Caco-2 (cell line): ENCODE measurements around a stretch of chr14.

DNA sequence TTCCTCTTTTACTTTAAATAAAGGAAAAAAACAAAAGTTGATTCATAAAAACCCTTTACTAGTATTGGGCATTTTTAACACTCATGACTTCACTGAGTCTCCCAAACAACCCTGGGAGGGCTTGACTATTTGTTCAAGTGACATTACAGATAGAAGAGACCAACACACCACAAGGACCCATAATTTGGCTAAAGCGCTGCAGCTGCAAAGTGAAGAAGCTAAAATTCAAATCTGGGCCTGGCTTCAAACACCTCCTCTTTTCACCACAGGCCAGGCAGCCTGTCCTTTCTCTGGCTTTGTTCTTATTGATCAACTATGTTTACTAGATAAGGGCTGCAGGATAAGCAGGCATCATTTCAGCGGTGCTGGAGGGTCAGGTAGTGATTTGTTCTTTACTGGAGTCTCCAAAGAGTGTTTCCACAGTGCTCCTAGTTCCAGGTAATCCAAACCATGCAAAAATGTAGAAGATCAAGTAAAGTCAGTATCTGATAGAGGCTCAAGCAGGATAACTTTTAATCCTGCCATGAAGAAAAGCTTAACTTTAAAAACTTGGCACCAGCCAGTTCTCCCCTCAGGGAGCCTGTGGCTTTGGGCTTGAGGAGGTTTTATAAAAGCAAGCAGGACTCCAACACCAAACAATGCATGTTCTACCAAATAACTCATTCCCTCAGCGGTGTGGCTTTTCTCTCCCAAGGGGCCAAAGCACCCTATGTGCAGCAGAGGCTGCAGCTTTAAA, 16.9 kb downstream of the CLMN start:
- PRO-cap: no peak
- RRBS: no CpG with 5 or more reads among the region's 3 CpGs

DNA sequence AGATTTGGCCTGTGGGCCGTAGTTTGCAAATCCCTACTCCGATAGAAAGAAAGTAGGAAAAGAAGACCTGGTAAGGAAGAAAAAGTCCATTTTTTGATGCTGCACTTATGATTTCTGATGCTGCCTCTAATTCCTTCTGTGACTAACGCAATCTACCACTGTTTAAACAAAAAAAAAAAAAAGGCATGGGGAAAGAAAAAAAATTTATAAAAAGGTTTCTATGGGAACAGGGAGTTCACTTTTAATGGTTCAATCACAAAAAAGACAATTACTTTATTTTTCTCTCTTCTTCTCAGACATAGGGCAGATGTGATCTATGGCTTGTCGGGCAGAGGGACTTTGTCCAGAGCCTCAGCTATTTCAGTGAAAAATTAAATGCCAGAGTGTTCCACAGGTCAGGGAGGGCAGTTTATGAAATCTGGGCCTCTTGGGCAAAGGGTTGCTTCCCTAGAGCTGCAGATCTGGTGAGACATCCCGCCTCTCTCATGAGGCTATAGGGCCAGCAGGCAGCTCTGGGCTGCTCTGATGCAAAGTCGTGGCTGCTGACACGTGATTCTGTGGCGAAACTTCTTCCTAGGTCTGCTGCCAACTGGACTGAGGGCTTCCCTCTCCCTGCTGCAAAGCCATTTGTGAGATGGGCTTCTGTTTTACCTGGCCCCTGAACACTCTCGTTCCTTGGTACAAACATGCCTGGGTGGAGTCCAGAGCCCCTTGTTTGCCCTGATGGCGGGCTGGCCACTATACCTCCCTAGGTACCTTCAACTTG, 6.1 kb downstream of the CLMN start:
- PRO-cap: no peak
- RRBS: no CpG with 5 or more reads among the region's 10 CpGs

DNA sequence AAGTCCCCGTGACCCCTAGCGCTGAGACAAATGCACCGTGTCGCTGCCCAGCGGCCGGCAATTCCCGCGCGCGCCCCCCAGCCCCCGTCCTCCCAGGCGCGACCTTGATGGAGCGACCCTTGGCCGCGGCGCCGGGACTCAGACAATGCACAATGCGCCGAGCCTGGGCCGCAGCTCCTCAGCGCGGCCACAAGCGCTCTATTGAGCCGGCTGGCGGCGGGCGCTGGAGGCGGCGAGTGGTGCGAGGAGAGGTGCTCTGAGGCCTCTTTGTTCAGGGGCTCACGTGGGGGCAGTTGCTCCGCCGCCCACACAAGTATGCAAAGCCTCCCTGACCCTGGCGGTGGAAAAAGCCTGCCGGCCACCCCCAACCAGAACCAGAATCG, 40.6 kb upstream of the CLMN start:
- PRO-cap: no peak
- RRBS: 93% methylated on average over 24 of the region's 37 CpGs

- PRO-cap: no peak
- RRBS: no CpG with 5 or more reads among the region's 15 CpGs
Measured at GRCh38 chr14:95462872-95463947, 53.2 kb downstream of the SYNE3 start.

GRCh38 chr14:95483078-95483580, 33.3 kb downstream of the SYNE3 start:
- PRO-cap: no peak
- RRBS: no CpG with 5 or more reads among the region's 10 CpGs

DNA sequence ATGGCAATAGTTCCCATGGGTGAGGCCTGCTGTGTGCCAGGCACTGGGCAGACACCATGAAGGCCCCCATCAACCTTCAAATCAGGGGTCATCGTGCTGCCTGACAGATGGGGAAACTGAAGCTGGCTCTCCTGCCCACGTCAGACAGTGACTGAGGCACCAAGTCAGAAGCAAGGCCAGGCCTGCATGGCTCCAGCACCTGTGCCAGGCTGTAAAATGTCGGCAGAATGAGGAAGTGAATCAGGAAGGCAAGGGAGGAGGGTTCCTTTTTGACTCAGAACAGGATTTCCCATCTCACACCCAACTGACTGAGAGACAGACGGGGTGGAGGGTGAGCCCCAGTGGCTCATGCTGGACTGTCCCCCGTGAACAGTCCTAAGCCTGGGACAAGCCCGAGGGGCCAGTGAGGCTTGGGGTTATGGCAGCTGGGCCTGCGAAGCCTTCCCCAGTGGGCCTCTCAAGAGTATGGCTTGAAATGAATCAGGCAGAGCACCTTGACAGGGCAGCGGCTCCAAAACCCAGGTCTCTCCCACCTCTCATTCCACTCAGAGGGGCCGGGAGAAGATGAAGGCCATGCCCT, 20.9 kb downstream of the SYNE3 start:
- PRO-cap: no peak
- RRBS: no CpG with 5 or more reads among the region's 9 CpGs

GRCh38 chr14:95515699-95516435, 583 bp downstream of the SYNE3 start:
- PRO-cap: bidirectional peak, plus-strand start at chr14:95516244, minus-strand start at chr14:95516146
- RRBS: 3% methylated on average over 8 of the region's 37 CpGs

GRCh38 chr14:95535771-95536604, 1.1 kb downstream of the GLRX5 start:
- PRO-cap: no peak
- RRBS: no CpG with 5 or more reads among the region's 14 CpGs

- PRO-cap: no peak
- RRBS: no CpG with 5 or more reads among the region's 5 CpGs
Measured at GRCh38 chr14:95536689-95537028, 1.8 kb downstream of the GLRX5 start.

DNA sequence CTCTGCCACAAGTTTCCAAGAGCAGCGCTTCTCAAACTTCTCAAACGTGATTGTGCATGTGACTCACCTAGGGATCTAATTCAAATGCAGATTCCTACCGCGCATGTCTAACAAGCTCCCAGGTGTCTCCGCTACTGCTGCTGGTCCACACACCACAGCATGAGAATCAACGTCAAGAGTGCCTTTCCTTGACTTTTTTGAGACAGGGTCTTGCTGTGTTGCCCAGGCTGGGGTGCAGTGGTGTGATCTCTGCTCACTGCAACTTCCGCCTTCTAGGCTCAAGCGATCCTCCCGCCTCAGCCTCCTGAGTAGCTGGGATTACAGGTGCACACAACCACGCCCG, 22.5 kb downstream of the GLRX5 start:
- PRO-cap: no peak
- RRBS: no CpG with 5 or more reads among the region's 11 CpGs

DNA sequence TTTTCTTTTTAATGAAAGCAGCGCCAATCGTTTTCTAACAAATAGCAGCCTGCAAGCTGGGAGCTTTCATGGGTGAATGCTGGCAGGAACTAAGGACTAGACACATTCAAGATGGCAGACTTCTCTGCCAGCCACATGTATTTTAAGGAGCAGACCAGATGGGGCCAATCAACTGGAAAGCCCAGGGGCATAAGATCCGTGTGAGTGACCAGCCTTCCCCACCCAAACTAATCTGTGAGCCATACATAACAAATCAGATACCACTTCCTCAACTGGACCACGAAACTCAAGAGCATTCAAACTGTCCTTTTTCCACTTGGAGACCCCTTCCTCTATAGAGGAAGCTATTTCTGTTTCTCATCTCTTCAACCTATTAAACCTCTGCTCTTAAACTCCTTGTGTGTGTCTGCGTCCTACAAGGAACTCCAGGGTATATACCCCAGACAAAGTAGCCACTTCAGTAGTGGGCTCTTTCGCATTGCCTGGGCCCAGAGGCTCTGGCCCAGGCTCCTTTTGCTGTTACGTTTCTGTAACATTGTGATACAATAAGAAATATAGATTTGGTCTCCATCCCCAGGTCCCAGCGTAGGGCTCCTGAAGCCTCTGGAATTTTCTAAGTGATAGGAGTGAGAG, 9.8 kb downstream of the TCL1B start:
- PRO-cap: no peak
- RRBS: no CpG with 5 or more reads among the region's 8 CpGs

- PRO-cap: no peak
- RRBS: no CpG with 5 or more reads among the region's 9 CpGs
Measured at GRCh38 chr14:96030068-96030714, 9.0 kb upstream of the C14orf132 start.

DNA sequence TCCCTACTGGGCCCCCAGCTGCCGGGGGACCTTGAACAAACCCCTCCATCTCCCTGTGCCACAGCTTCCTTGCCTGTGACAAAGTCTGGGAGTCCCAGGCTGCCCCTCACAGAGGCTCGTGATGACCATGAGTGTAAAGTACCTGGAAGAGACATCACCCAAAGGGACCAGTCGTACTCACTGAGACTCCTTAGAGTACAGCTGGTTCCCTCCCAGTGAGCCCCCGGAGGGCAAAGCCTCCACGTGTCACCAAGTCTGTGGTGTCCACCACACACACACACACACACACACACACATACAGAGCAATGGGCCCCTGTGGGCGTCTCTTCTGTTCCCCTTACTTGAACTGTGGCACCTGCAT, 870 bp upstream of the C14orf132 start:
- PRO-cap: no peak
- RRBS: no CpG with 5 or more reads among the region's 6 CpGs

DNA sequence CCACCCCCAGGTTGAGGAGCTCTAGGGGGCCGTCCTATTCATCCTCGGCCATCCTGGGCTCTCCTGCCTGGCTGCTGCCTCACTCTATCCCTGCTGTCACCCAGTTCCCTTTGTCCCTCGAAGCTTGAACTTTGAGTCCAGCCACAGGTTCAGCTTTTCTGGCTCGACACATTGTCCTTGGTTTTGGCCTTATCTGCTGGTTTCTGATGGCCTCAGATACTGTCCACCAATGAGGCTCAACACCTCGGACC, 58.6 kb downstream of the C14orf132 start:
- PRO-cap: no peak
- RRBS: no CpG with 5 or more reads among the region's 5 CpGs

GRCh38 chr14:96117047-96117653, 78.0 kb downstream of the C14orf132 start:
- PRO-cap: no peak
- RRBS: no CpG with 5 or more reads among the region's 3 CpGs

GRCh38 chr14:96592549-96593021, 90.4 kb downstream of the PAPOLA start:
- PRO-cap: no peak
- RRBS: 90% methylated on average over 19 of the region's 39 CpGs

- PRO-cap: no peak
- RRBS: 3% methylated on average over 19 of the region's 59 CpGs
Measured at GRCh38 chr14:96797578-96798323, 569 bp downstream of the VRK1 start.

GRCh38 chr14:96852755-96853178, 55.6 kb downstream of the VRK1 start:
- PRO-cap: no peak
- RRBS: no CpG with 5 or more reads among the region's 3 CpGs

DNA sequence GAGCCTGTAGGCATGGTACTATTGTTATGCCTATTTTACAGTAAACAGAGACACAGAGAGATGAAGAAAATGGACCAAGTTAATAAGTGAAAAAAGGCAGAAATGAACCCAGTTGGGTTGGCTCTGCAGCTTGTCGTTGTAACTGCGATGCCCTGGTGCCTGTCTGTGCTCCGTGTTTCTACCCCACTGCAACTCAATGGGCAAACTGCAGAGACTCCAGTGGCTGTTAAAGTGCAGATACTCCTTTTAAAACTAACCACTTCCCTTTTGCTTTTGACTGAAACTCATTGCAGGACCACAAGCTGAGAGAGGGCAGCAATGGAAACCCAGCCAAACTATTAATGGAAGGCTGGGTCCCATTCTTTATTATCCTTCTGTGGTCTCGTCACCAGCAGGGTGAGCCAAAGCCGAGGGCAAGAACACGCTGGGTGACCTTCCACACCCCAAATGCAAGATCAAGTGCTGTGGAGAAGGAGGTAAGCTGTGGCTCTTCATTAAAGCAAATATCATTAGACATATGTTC, 910.4 kb downstream of the VRK1 start:
- PRO-cap: no peak
- RRBS: no CpG with 5 or more reads among the region's 6 CpGs

- PRO-cap: no peak
- RRBS: no CpG with 5 or more reads among the region's 2 CpGs
Measured at GRCh38 chr14:97985386-97985769, 1188.2 kb downstream of the VRK1 start.